ENCODE data around the genes DNAJC21, UGT3A1 and NADK2.

- PRO-cap: no peak
- RRBS, 2 experiments: no CpG with 5 or more reads among the region's 24 CpGs
Observed at GRCh38 chr5:32522646-32523206, 62.6 kb upstream of the SUB1 start.

- PRO-cap: no peak
- RRBS, 2 experiments: no CpG with 5 or more reads among the region's 6 CpGs
Observed at GRCh38 chr5:32593243-32593732, 7.9 kb downstream of the SUB1 start.

DNA sequence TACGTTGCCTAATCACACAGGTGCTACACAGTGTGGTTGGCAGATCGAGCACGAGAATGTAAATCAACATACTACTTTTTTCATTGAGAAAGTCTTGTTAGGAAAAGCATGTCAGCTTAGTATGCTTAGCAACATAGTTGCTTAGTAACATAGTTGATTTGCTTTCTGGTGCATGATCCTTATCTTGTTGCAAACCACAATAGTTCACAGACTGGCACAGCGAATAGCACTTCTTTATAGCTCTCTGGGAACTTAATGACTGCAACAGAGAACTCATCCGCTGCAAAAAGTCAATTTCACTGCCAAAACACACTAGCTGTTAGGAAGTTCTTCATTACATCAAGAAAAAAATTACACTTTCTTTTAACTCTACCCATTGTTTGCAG lies 201.4 kb downstream of the TARS1 start:
- PRO-cap: no peak
- RRBS, 2 experiments: no CpG with 5 or more reads among the region's 5 CpGs

DNA sequence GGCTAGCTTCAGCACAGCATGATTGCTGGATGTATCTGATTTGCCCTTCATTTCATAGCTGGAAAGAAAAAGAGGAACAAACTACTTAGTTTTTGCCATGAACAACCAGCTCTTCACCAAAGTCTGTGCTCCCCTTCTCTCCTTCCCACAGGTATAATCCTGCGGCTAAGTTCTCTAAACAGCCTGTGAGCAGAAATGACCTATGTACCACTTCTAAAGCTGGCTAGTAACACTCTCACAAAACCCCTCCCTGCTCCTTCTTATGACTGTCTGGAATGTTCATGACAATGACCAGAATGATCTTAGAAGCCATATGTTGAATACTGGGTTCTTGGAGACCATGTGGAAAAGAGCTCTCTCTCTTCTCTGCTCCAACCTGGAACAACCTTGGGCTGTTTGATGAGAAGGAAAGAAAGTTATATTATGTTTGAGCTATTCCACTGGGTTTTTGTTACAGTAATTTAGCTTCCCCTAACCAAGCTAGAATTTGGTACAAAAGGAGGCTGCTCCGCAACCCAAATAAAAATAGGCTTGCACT lies 12.9 kb upstream of the AMACR start:
- PRO-cap: no peak
- RRBS, 2 experiments: no CpG with 5 or more reads among the region's 2 CpGs

- PRO-cap: no peak
Observed at GRCh38 chr5:34583005-34583516, 73.1 kb upstream of the RAI14 start.

DNA sequence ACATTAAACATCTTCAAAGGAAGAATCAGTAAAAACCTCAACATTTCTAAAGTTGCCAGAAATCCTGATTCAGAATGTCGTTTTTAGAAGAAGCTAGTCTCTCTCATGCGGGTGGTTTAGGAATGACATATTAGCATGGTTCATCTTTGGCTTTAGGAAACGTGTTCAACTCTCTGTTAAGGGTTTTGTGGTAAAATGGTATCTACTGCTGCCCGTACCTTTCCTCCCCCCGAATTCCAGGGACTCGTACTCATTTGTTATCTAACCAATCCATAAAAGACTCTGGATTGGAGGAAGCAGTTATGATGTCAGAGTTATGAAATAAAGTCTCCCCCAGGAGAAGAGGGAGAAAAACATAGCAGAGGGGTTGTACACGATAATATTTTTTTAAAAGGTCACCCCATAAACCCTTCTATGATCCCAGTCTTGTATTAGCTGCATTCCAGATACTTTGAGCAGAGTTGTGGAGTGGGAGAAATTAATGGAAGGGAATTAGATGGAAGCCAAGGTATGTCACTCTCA lies 31.1 kb downstream of the RAI14 start:
- PRO-cap: no peak
- RRBS, 2 experiments: no CpG with 5 or more reads among the region's 7 CpGs

DNA sequence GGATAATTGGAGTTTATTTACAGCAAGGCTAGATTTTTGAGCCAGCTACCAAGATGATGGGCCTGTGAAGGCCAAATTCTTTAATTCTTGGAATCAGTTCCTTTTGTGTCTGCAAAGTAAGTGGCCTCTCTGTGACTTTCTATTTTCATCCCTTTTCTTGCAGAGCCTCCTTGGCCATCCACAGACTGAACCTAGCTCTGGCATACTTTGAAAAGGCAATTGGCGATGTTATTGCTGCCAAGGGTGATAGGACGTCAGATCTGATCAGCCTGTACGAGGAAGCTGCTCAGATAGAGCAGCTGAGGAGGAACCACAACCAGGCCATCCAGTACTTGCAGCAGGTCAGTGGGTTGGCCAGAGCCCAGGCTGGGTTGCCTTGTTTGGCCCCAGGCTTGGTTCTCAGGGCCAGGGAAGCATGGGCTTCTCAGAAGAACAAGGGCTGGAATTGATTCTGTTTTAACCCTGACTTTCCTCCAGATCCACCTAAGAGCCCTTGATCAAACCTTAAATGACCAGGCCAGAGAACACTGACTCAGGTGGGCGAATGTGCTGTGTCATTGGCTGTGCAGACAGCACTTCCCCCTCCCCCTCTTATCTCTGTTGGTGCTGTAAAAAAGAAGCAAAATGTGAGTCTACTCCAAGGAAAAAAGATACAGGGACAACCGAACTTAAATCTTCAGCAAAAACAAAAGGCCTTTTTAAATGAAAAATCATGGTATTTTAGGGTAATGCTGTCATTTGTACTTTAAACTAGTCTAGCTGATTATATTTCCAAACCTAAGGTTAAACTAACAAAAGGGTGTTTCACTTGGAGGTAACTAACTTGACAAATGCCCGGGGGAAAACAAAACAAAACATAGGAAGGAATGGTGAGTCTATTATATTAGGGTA lies 28.0 kb downstream of the TTC23L start:
- PRO-cap: no peak
- RRBS, 2 experiments: no CpG with 5 or more reads among the region's 6 CpGs

- PRO-cap: bidirectional peak, plus-strand start at chr5:34929643, minus-strand start at chr5:34929244
- RRBS, 2 experiments: 2 to 3% methylated on average over 7 of the region's 67 CpGs
Observed at GRCh38 chr5:34928843-34929724, at the start of gene DNAJC21. TSS of gene DNAJC21 (plus strand) at chr5:34929559.

GRCh38 chr5:34944620-34945169 lies 15.3 kb downstream of the DNAJC21 start:
- PRO-cap: no peak
- RRBS, 2 experiments: no CpG with 5 or more reads among the region's 10 CpGs

GRCh38 chr5:35188243-35188655 lies 42.0 kb downstream of the PRLR start:
- PRO-cap: no peak
- RRBS, 2 experiments: no CpG with 5 or more reads among the region's 7 CpGs

DNA sequence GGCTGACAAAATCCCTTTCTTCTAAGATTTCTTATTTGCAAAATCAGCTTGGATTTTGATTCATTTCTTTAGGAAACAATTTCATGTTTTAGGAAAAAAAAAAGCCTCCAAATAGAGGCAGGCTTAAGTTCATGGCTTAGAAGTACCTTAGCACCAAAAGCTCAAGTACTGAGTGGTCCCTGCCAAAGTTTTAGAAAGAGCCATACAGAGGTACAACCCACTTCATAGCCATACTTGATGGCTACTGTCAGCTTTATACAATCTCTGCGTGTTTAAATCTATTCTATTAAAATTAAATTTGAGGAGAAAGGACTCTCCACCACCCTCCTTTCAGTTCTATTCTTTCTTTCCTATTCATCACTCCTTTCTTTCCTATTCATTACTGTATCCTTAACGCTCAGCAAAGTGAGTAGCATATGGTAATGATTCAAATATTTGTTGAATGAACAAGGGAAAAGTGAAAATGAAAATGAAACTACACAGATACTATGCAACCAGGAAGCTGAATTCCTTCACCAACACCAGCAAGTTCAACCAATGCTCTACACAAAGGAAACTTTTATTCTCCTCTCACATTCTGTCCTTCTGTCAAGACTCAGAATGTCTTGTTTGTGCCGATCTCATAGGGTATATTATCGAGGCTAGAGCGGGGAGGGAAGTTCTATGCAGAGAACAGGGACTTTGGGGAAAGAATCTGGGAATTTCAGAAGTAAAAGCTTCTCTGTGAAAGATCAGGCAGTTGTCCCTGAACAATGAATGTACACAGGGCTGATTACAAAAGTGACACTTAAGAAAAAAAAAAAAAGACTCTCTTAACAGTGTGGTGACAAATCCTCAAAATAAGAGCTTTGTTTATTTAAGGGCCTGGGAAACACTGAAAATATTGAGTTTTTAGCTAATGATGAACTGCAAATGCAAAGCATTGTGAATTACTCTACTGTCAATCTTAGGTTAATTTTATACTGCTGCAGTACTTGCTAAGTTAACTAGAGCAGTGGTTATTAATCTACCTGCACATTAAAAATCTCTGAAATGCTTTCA lies 138.5 kb upstream of the SPEF2 start:
- PRO-cap: no peak
- RRBS, 2 experiments: no CpG with 5 or more reads among the region's 5 CpGs

- PRO-cap: no peak
- RRBS, 2 experiments: no CpG with 5 or more reads among the region's 1 CpG
Observed at GRCh38 chr5:35672933-35673554, 55.4 kb downstream of the SPEF2 start.

DNA sequence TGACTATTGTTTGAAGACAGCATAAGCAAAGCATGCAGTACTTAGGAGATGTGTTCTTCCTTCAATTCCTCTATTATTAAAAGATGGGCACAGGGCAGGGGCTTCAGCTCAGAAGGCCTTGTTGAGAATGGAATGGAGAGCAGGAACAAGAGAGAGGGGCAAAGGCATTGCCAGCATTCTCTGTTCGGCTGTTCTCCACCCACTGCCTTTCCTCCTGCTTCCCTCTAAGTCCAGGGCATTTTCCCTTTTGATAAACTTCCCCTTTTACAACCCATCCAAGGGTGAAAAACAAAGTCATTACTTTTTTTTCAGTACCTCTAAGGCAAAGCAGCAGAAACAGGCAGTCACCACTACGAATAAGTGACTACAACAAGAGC lies 12.9 kb downstream of the IL7R start:
- PRO-cap: no peak
- RRBS, 2 experiments: no CpG with 5 or more reads among the region's 2 CpGs

DNA sequence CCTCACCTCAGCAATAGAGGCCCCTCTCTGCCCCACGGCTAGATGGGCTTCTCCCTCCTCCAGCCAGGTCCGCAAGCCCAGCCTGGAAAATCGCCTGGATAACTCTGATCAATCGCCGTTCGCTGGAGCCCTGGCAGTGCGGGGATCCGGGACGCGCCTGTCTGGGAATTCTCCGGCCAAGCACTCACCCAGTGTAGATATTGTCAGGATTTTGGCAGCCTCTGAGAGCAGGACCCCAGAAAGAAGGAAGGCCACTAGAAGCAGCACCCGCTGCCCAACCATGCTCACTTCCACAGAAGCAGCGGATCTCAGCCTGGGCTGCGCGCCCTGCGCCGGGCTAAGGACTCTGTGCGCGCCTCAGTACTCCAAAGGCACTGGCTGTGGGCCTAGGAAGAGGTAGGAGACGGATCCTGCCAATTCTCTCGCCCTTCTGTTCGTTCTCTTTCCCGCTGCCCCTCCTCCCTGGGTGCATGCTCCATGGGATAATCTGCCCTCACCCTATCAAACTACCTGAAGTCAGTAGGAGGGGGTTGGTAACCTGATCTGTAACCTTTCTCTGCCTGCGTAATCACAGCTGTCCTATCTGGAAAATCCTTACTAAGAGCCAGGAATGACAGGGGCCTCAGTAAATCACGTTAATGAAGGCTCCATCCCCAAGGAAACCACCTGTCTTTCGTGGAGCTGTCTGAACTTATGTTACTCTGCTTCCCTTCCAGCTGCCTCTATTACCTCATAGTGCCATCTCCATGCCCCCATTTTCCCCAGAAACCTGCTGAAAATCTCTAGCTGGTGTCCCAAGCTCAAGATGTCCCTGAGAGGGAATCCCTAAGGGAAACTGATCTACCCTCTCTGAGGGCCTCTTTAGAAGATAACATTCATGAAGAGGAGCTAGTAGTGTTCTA lies at the start of gene UGT3A1:
TSS of gene UGT3A1 (minus strand) at position 432 of the 902 bp plus-strand sequence.
- PRO-cap: no peak
- RRBS, 2 experiments: no CpG with 5 or more reads among the region's 26 CpGs

DNA sequence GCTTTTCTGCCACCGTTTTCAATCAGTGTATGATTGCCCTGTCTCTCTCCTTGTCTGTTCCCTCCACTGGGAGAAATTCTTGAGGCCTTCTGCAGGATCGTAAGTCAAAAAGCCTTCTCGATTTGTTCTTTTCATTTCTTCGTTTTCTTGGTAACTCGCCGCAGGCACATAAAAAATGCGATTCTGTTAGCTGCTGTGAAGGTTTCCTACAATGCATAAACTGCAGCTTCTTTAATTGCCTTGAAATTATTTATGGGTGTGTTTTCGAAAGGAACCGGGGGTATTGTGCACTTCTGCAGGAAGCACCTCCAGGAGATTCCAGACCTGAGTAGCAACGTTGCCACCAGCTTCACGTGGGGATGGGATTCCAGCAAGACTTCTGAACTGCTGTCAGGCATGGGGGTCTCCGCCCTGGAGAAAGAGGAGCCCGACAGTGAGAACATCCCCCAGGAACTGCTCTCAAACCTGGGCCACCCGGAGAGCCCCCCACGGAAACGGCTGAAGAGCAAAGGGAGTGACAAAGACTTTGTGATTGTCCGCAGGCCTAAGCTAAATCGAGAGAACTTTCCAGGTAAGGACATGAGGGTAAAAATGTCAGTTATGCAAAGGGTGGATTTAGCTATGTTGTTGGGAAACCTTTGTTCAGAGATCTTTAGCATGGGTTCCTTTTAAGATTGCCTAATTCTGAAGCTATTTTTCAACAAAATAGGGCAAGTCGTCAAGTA lies 723 bp downstream of the SKP2 start:
- PRO-cap: no peak
- RRBS, 2 experiments: no CpG with 5 or more reads among the region's 19 CpGs

DNA sequence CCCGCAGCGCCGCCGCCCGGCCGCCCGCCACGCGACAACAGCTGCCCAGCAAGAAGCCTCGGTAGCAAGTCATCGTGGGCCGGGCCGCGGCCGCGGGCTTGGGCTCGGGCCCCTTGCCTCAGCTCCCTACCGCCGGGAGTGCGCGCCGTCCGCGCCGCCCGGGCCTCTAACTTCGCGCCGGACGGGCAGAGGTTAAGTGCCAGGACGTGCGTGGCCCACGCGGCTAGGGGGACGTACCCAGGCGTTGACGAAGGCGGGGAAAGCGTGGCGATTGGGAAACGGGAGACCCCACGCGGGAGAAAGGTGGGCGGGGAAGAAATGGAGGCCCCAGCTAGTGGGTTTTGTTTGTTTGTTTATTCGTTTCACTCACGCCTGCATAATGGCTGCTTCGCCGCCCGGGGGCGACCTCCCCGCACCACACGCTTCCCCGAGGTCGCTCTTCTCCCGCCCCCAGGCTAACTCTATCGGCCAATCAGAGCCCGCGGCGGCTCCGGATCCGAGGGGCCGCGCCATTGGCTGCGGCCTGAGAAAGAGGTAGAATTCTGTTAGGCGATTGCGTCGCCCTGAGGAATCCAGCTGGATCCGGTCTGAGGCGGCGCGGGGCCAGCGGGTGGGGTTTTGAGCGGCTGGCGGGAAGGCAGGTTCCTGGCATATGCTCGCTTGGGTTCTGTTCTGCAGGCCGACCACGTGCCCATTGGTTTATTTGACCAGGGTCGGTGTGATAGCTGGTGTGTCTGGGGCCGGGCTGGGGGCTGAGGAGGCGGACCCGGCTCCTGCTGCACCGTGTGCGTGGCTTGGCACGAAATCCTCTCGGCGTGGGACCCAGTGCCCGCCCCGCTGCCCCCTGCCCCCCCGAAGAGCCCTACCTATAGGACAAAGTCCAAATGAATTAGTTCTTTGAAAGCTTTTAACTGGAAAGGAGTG lies at the start of gene NADK2:
TSS of gene NADK2 (minus strand) at position 200 of the 924 bp plus-strand sequence.
- PRO-cap: bidirectional peak, plus-strand start at position 64 of the sequence, minus-strand start outside the sequence; bidirectional peak, plus-strand start at position 165 of the sequence, minus-strand start at position 160 of the sequence; bidirectional peak, plus-strand start at position 566 of the sequence, minus-strand start at position 463 of the sequence
- RRBS, 2 experiments: under 1 to 2% methylated on average over 33 of the region's 89 CpGs

- PRO-cap: no peak
- RRBS, 2 experiments: no CpG with 5 or more reads among the region's 7 CpGs
Observed at GRCh38 chr5:36535257-36535795, 71.1 kb upstream of the SLC1A3 start.

DNA sequence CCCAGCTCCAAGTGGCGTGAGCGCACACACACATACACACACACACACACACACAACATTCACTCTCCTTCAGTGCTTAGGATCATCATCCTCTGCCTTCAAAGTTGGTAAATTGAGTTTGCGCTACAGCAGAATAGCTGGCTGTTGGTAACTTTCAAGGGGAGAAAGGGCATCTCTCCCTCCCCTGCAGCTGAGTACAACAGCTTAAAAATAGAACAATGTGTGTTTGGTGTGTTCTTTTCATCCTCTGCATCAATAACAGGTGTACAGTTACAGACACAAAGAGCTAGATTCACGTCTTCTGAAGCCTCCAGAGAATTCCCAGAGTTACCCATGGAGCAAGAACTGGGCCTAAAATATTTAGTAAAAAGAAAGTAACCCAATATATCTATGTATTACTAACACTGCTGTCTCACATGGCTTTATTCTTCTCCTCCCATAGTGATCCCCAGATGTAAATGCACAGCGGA lies 45.9 kb downstream of the SLC1A3 start:
- PRO-cap: no peak
- RRBS, 2 experiments: no CpG with 5 or more reads among the region's 5 CpGs

DNA sequence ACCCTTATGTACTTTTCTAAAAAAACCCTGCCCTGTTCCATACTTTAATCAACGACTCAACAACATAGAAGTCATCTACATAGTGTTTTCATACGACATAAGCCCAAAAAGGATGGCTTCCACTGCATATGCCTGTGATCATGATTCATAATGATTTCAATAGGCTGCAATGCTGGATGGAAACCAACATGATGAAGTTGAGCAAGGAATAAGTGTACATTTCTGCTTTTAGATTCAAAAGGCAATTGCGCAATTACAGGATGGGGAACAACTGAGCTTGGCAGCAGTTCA lies 51.0 kb downstream of the SLC1A3 start:
- PRO-cap: no peak
- RRBS, 2 experiments: no CpG with 5 or more reads among the region's 3 CpGs

DNA sequence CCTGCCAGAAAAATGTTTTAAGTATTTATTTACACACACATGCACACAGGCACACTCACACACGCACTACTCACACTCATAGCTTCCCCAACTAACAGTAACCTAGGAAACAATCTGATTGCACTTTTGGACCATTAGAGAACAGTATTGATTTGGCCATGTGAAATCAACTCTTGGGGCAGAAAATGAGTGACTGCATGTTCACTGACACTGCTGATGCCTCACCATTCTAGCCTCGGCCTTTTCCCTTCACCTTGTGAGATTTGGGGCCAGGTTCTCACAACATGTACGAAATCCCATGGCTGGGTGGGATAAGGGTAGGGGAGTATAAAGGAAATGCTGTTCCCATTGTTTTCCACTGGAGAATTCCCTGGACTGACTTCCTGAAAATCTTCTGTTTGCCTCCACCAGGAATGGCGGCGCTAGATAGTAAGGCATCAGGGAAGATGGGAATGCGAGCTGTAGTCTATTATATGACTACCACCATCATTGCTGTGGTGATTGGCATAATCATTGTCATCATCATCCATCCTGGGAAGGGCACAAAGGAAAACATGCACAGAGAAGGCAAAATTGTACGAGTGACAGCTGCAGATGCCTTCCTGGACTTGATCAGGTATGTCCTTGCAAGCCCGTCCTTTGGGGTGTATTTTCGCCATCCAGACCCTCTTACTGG lies 64.3 kb downstream of the SLC1A3 start:
- PRO-cap: no peak
- RRBS, 2 experiments: no CpG with 5 or more reads among the region's 9 CpGs

Data from HEK293 (cell line).